Mammary microvascular endothelial cell (primary cell): ENCODE measurements around a stretch of chr10.

DNA sequence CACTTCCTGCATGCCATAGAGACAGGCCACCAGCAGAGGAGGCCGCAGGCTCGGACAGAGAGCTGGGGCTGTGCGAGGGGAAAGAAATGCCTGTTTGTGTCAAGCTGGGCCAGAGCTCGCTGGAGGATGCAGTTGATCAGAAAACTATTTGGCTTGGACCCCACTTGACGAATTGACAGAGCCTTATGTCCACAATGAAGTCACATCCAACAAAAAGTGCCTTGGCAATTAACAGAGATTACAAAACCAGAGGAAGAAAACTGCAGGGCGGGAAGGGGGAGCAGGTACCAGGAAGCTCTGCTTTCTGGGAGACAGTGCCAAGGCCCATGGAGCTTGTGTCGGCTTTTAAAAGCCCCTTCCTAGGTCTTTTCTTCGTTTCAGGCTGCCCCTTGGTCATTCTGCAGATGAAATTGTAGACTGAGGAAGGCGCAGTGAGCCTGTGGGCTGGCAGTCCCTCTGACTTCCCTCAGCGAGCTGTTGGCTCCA lies 122.5 kb upstream of the LYZL2 start:
- RAMPAGE, long total RNA, result no peak

DNA sequence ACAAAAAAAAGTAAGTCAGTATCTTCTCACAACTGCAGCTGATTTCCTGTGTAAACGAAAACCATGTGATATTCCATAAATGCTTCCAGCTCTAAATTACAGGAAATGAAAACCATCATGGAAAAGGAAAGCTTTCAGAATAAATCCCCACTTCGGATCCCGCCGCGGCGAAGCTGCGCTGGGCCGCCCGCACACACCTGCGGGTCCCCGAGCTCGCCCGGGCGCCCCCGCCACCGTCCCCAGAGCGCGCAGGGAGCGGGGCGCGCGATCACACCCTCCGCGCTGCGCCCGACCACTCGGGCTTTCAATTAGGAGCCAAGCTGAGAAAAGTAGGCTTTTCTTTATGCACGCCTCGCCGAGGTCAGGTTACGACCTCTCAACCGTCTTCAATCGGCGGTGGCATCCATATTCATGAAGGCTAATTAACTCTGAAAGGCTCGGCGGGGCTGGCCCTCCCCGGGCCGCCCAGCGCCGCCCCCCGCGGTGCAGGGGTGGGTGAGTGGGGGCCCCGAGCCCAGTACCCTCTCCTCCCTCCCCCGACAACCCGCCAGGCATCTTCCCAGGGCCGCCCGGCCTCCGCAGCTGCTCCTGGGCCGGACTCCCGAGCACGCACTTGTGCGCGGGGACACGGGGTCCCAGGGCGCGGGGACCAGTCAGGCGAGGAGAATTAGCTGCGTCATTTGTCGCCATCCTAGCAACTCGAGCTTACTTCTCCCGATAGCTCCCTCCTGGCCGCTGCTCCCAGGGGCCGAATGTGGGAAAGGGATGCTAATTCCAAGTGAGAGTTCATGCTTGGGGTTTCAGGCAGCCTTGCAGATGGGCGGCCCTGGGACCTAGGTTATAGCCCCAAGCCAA lies 155.4 kb upstream of the LYZL2 start:
- RAMPAGE, long total RNA, result no peak

DNA sequence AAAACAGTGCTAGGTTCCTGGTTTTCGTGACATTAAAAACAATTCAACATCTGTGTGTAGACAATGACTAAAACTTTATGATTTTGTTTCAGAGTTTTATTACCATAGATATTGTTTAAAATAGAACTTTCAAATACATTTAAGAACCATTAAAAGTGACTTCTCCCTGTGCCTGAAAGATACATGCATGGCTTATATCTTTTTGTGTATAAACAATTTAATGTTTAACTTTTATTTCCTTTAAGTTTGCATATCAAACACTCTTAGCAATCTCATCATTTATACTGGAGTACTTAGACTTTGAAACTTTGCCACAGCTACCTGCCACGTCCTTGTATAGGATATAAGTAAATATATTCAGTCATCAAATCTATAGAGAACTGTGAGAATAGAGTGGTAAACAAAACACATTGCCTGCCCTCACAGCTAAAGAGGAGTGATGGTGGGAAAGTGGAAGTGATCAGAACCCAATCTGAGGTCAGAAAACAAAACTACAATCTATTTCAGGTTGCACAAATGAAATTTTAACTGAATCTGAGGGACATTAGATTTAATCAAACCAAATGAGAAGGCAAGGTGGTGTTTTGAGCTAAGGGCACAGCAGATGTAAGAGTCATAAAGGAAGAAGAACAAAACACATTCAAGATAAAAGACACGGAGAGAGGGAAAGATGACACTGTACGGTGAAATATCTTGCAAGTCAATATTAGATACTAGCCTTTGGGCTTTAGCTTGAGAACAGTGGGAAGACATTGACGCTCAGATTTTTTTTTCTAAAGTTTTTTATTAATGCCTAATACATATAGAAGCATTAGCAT lies 74.8 kb downstream of the ZEB1 start:
- RAMPAGE, long total RNA, result no peak

GRCh38 chr10:31623458-31623768 lies 304.4 kb downstream of the ZEB1 start:
- RAMPAGE, long total RNA, result no peak

GRCh38 chr10:31697580-31698555 lies 230.8 kb downstream of the ARHGAP12 start:
- RAMPAGE, long total RNA, result no peak

- RAMPAGE, long total RNA, result no peak
Observed at GRCh38 chr10:31758506-31759022, 170.1 kb downstream of the ARHGAP12 start.

DNA sequence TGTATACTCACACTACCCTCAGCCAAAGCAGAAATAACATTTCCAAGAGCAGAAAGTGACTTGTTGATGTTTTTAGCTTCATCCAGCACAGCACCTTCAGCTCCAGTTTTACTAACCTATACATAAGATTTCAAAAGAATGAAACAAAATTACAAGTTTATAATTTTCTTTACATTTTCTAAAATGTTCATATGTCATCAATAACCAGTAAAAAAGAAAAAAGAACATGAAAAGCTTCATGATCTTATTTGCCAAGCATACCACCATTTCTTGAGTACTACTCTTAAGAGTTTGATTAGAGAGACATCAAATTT lies 20.4 kb downstream of the KIF5B start:
- RAMPAGE, long total RNA, result no peak

DNA sequence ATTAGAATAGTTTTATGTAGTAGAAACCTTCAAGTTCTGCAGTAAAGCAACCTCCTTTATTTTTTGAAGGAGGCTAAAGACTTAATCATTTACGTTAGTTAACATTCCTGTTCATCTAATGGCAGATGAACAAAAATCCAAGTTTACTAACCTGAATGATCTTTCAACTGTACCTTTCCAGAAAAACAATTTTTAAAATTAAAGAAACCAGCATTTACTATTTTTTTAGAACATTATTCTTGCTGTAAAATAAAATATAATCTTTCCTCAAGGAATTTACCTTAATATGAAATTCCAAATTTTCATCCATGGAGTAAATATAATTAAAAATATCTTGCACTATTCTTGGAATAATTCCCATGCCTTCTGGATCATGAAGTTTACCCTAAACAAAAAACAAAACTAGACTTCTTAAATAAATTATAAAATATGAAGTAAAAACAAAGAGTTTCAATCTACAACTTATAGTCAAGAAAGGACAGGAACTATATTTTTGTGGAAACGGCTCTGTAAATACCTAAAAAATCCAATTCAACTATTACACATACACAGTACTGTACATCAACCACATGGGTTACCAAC lies 17.1 kb downstream of the KIF5B start:
- RAMPAGE, long total RNA, result no peak

- RAMPAGE, long total RNA, result no peak
Observed at GRCh38 chr10:32053961-32054632, 2.1 kb downstream of the KIF5B start.

GRCh38 chr10:32308229-32308501 lies 38.8 kb downstream of the EPC1 start:
- RAMPAGE, long total RNA, result no peak

GRCh38 chr10:32317599-32318108 lies 29.3 kb downstream of the EPC1 start:
- RAMPAGE, long total RNA, result no peak

- RAMPAGE, long total RNA, result no peak
Observed at GRCh38 chr10:32318273-32319323, 28.4 kb downstream of the EPC1 start.

DNA sequence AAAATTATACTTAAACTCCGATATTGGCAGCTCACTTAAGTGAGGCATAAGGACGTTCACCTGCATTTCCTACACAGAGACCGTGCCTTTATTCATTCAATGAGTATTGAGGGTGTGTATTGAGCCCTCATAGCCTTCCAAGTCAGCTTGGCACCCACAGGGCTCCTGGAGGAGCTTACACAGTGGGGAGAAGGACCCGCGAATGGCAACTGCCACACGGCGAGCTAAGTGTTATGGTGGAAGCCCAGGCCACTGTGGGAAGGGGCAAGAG lies 1.6 kb upstream of the EPC1 start:
- RAMPAGE, long total RNA, result no peak

- RAMPAGE, long total RNA, result no peak
Observed at GRCh38 chr10:32957148-32957818, 747 bp downstream of the ITGB1 start.

- RAMPAGE, long total RNA, result no peak
Observed at GRCh38 chr10:32959039-32959646, 1.1 kb upstream of the ITGB1 start.

DNA sequence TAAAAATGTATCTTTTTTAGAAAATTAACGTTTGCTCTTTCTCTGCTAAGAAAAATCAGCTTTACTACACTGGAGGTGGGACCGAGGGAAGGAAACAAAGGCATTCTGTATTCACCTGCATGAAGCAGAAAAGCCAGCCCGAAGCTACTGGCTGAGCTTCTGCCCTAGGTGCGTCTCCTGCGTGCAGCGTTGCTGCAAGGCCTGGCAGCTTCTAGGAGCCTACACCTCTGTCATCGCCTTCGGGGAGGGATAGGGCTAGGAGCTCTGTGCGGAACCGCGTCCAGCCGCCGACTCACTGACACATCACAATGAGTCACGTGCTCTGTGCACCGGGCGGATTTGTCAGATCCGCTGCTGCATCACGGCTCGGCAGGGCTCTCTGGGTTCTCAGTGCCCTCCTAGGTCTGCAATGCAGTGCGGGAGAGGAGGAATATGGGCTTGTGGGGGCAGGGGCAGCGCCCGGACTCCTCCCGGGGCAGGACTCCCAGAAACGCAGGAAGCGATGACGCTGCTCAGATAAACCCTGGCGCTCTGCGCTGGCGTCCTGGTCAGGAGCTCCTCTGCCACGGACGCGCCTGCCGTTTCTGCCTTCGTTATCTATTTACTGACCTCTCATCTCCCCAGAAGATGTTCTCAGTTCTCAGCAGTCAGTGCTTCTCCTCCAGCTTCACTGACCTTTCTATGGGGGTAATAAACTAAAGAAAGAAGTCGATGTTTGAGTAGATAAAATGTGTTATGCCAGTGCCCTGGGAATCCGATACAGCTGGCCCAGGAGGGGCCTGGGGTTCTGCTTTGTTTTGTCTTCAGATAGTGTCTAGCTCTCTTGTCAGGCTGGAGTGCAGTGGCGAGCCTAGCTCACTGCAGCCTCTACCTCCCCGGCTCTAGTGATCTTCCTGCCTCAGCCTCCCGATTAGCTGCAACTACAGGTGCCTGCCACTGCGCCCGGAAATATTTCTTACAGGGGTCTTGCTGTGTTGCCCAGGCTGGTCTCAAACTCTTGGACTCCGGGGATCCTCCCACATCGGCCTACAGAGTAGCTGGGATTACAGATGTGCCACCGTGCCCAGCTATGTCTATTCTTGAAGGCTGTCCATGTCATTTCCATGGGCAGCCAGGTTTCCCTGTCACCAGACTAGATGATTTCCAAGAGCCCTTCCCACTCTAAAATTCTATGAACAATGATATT lies 22.7 kb upstream of the ITGB1 start:
- RAMPAGE, long total RNA, result no peak

GRCh38 chr10:33313808-33314398 lies 20.6 kb downstream of the NRP1 start:
- RAMPAGE, long total RNA, result no peak

DNA sequence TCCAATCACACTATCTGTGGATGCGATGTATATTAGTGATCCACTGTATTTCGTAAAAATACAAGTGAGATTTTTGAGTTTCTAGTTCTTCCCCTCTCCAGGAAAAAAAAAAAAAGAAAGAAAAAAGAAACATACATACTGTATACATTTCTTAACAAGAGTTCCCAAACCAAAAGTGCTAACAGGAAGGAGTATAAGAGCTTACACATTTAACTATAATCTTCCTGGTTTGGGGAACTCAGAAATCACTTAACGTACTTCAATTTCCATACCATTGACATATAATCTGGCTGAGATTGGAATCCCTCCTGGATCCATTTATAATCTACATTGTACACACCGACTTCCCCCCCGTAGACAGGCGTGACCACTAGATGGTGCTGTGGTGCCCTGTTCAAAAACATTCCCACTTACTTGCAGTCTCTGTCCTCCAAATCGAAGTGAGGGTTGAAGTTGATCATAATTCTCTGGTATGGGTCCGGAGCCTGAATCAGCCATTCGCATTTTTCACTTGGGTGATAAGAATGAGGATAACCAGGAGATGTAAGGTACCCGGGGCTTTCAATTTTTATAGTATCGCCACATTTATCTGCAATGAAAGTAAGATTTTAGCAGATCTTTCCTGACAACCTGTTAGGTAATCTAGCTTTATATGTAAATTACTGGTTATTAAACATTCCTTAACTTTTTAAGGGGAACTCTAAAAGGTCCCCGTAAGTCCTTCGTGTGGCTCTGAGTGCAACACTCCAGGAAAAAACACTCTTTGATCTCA lies 4.0 kb downstream of the NRP1 start:
- RAMPAGE, long total RNA, result no peak

DNA sequence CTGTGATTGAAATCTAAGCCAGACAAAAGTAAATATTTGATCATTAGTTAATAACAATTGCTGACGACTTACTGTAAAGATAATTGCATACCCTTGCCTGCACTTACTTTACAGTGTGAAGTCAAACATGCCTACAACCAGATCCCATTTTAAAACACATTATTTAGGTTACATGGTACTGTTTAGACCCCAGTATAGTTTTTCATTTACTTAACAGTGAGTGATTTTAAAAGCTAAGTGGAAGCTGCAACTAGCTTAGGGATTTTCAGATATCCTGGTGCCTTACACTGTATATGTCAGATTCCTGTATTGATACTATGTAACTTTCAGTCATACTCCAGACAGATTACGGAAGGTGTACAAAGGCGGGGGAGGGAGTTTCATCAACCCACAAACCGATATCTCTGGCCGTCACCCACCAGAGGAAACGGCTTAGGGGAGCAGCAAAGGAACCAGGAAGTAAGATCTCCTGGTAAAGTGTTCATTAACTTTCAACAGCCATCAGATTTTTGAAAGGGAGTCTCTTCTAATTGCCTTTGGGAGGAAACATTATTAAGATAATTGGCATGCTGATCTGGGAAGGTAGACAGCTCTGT lies 906 bp downstream of the NRP1 start:
- RAMPAGE, long total RNA, result no peak

DNA sequence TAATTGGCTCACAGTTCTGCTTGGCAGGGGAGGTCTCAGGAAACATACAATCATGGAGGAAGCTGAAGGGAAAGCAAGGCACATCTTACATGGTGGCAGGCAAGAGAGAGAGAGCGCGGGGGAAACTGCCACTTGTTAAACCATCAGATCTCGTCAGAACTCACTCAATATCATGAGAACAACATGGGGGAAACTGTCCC lies 344.2 kb upstream of the NRP1 start:
- RAMPAGE, long total RNA, result no peak